Left colon (tissue), 1 donor: ENCODE data around the genes HADHB and SELENOI.

DNA sequence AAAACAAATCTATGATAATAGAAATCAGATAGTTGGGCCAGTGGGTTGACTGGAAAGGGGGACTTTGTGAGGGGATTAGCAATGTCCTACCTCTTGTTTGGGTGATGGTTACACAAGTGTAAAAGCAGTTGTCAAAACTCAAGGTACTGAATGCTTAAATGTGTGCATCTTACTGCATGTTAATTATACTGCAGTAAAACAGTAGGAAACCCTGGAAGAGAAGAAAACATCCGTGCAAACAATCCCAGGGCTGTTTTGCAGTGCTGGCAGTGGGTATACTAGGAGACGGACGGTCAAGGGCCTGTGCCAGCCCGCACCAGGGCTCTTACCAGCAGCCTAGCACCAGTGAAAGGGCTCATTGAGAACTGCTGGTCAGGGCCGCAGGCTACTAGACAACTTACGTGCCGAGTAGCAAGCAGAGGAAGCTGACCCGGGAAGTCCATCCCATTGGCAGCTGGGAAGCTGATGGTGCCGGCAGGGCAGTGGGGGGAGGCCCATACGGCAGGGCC is 20.4 kb downstream of the EFR3B start:
- PRO-cap, result no peak

GRCh38 chr2:25305056-25305794 is 36.5 kb downstream of the DNMT3A start:
- PRO-cap, result no peak

DNA sequence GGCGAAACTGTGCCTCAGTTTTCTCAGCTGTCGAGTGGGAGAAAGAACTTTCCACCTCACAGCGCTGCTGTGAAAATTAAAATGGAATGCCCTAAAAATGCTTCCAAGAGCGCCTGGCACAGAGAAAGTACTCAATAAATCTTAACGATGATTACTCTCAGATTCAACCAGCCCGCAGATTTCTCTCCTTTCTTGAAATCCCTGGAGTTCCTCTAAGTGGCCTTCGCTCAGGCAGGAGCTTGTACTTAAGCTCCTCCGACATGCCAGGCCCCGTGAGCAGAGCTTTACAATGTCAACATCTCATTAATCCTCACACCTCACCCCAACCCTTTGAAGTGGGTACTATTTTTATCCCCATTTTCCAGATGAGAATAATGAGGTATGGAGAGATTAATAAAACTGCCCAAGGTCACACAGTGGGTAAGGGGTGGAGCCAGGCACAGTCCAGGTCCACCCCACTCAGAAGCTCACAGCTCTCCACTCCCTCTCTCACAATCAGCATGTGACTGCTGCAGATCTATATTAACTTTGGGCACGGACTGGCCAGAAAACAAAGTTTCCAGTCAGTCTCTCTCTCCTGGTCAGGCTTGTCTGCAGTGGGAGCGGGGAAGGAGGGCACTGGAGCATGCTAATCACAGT is 18.1 kb downstream of the DNMT3A start:
- PRO-cap, result no peak

GRCh38 chr2:25376606-25377692 is 35.2 kb upstream of the DNMT3A start:
- PRO-cap, result unidirectional peak, plus-strand start at chr2:25377072

GRCh38 chr2:25658444-25658929 is 14.9 kb downstream of the DTNB start:
- PRO-cap, result no peak

- PRO-cap, result no peak
Measured at GRCh38 chr2:25749825-25750649, 76.7 kb upstream of the DTNB start.

- PRO-cap, result no peak
Measured at GRCh38 chr2:25977571-25978381, 4.5 kb downstream of the KIF3C start.

DNA sequence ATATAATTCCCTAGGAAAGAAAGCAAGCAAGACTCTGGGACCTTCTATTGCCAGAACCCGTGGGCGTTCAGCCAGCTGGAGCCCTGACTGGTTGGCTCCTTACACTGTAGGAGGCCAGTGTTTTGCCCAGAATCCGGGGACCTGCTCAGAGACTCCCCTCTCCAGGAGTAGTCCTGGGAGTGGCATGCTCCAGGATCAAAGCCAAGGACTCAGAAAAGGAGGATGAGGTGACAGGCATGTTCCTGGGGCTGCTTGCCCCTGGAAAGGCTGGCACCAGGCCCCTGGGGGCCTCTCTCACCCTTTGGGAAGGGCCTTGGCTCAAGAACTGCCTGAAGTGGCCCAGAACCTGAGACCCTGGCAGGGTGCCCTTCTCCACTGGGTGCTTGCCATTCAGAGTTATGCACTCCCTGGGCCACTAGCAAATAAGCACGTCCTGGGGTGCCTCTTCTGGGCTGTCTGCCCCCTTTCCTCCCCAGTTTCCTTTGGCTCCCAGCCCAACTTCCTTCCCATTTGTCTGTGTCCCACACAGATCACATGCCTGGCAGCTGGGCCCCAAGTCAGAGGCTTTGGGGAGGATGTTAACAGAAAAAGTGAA is 19.6 kb upstream of the KIF3C start:
- PRO-cap, result no peak

DNA sequence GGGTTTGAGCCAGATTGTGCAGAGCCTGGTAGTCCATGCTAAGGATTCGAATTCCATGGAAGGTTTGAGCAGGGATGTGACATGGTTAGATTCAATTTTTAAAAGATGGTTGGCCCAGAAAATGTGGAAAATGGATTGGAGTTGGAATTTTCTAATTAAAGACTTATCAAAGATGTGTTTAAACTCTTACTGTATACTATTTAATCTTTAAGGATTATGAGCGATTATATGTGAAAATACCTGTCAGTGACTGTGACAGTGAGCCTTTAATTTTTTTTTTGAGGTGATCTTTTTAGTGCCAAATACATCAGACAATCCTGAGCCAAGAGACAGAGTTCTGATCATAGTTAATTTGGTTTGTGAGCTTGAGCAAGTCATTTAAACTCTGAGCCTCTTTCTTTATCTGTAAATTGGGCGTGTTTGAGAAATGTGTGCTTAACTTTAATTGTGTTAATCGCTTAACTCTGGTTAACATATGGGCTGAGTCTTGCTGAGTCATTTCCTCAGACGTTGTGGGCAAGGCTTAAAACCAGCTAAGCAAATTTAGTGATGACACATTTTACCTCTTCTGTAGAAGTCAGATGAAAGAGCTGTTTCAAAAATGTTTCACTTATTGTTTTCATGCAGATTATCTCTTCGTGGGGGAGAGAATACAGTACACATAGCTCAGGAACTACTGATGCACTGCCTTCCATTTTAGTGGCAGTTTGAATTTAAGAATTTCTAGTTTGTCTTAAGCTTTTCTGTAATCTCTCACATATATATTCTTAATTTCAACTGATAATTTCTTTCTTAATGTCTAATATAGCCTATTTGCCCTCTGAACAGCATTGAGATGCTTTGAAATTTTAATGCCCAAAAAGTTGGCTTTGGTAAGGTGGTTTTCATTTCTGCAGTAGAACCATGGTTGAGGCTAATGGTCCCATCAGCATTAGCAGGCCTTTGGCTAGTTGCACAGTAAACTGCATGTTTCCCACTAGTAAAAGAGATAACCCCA is 34.7 kb downstream of the RAB10 start:
- PRO-cap, result no peak

- PRO-cap, result no peak
Measured at GRCh38 chr2:26105020-26105425, 67.9 kb upstream of the GAREM2 start.

GRCh38 chr2:26162272-26162584 is 10.7 kb upstream of the GAREM2 start:
- PRO-cap, result no peak

- PRO-cap, result no peak
Measured at GRCh38 chr2:26188469-26189411, 15.9 kb downstream of the GAREM2 start.

GRCh38 chr2:26233934-26234591 is 10.4 kb downstream of the HADHA start:
- PRO-cap, result no peak

DNA sequence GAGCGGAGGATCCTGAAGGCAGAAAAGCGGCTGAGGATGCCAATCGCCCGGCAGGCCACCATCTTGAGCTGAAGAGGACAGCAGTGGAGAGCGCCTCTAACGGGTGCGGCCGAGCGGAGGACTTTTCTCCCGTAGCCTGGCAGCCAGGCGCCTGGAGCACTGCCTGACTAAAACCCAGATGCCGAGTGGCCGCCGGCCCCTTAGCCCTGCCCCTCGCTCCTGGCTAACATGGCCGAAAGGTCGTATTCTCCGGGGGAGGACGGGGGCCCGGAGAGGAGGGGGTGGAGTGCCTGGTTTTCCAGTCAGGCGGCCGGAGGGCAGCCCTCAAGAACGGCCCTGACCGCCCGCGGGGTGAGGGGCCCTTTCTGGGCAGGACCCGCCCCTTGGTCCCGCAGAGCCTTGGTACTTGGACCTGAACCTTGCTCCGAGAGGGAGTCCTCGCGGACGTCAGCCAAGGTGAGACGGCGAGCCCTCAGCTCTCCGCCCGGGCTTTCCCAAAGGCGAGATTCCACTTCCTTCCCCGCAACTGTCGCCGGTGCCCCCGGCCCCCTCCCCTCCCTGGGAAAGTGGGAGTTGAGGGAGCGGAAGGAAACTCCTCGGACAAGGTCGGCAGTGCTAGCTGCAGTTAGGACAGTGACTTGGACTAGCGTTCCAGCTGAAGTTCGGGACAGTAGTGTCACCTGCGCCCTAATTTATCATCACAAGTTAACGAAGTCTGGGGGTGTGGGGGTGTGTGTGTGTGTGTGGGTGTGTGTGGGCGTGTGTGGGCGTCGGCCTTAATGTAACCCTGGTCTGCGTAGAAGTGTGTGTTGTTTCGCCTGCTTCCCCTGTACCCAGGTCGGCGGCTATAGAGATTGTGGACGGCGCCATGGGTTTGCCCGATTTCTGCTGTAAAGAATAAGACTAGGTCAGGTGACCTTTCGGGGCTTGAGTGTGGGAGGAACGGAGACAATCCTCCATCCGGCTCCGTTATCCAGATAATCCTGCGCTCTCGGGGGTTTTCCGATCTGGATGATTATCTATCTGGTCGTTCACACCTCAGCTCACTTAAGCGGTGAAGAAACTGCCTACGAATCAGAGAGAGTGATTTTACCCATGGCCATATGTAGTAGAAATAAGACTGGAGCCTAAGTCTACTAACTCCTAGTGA is at the start of gene HADHB:
HADHB (plus strand) TSS at position 405 of the 1,150 bp plus-strand sequence.
- PRO-cap, result bidirectional peak, plus-strand start at position 434 of the sequence, minus-strand start at position 92 of the sequence; unidirectional peak, plus-strand start at position 603 of the sequence; bidirectional peak, plus-strand start at position 809 of the sequence, minus-strand start at position 678 of the sequence; bidirectional peak, plus-strand start at position 915 of the sequence, minus-strand start at position 887 of the sequence

DNA sequence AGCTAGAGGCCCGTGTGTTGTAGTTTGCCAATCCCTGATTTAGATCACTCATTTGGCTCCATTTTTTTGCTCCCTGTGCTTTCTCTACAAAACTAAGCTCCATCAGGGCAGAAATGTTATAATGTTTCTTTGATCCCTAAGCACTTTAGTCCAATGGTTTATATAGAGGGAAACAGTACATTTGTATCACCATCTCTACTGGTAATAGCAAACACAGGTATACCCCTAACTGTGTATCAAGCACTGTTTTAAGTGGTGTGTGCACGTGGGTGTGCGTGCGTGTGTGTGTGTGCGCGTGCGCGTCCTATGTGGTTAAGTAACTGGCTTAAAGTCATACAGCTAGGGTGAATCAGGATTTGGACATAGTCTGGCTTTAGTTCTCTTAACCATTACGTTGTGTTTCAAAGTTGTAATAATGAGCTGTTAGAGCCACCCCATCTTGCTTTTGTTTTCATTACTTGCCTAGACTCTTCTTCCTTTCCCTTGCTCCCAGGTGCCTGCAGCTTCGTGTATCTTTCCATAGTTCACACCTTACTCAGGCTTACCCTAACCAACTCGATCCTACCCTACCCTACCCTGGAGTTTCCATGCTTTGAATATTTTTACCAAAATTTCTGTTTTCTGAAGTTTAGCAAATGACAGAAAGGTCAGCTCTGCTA is 2.1 kb downstream of the HADHB start:
- PRO-cap, result no peak

- PRO-cap, result no peak
Measured at GRCh38 chr2:26300227-26300892, 45.6 kb upstream of the SELENOI start.

DNA sequence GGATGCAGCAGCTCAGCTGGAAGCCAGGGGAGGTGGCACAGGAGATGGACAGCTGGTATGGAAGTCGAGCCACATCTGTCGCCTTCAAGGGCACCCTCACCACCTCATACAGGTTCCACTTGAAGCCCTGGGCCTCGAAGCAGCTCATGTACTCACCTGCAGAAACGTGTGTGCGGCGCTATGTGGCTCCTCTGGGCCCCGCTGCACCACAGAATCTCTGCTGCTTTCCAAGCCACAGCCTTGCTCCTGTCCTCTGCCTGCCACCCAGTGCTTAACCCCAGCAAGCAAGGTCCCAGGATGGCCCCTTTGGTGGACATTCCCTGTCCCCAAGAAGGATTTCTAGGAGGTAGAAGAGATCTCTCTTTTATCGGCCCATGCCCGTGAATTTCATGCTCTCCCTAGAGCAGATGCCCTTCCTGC is 31.5 kb upstream of the SELENOI start:
- PRO-cap, result no peak

GRCh38 chr2:26339629-26340197 is 6.2 kb upstream of the SELENOI start:
- PRO-cap, result no peak

- PRO-cap, result bidirectional peak, plus-strand start at chr2:26346146, minus-strand start at chr2:26345821
Measured at GRCh38 chr2:26345911-26346424, at the start of gene SELENOI. SELENOI (plus strand) TSS chr2:26346143.

DNA sequence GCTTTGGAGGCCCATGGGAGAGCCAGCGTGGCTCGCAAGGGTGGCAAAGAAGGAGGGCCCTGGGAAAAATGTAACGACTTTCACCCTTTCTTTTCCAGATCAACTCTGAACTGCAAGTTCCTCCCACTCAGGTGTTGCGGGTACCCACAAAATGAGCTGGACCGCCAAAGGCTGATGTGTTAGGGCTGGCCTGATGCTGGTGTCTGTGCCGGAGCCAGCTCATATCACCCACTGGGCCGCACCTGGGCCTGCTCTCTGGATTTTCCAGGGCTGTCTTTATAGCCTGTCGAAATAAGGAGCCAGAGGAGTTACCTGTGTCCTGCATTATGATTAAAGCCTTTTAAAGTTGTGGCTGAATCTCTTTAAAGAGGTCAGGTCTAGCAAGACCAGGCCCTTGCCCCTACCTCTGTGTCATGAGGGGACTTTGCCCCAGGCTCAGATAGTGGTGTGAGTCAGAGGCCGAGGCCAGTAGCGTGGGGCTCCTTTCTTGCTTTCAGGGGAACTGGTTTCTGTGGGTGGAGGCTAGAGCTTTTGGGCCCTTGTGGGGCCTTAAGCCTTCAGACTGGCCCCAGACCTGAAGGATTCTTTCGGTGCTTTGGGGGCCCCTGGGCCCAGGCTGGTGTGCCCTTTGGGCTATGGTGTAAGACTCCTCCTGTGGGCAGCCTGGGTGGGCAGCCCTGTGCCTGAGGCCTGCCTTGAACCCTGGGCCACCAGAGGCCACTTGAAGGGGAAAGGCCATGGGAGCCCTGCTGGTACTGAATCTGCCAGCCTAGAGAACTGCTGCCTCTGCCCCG is 54.8 kb downstream of the DRC1 start:
- PRO-cap, result no peak